Mammary epithelial cell (primary cell): Measurements from ENCODE around the gene ANKRD50.

DNA sequence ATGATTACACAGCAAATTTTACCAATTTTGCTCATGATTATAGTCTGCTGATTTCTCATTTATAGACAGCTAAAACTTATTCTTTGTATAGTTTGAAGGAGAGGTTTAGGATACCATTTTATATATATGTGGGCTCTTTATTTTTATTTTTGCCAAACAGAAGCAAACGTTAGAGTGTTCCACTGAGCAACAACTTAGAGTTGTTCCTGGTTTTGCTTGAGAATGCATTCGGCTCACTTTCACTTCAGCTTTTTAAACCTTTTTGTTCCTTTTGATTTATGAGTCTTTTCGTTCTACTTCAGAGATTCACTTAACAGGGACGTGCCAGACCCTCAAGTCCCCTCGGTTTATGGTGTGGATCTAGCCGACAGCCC lies 415.0 kb downstream of the SPRY1 start:
- CAGE, long polyA plus RNA: no peak
- RRBS: no CpG with 5 or more reads among the region's 6 CpGs

DNA sequence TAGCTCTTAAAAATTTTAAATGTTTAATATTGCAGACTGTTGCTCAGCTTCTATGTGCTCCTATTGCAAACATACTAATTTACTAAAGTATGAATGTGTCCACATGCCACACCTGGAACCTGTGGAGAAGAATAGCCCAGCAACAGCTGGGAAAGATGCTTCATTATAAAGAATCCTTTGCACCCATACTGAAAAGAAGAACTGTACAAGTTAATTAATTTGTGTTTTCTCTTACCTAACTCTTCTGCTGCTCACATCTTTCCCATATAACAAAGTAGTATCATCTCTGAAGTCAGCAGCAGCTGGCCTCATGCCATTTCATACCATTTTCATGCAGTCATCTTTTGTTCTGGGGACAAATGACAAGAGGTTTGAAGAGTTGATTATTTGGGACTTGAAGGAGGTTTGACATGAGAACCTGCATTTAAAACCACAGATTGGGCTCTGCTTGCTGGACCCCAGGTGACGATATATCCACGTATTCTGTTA lies 430.2 kb downstream of the SPRY1 start:
- CAGE, long polyA plus RNA: no peak
- RRBS: no CpG with 5 or more reads among the region's 2 CpGs

DNA sequence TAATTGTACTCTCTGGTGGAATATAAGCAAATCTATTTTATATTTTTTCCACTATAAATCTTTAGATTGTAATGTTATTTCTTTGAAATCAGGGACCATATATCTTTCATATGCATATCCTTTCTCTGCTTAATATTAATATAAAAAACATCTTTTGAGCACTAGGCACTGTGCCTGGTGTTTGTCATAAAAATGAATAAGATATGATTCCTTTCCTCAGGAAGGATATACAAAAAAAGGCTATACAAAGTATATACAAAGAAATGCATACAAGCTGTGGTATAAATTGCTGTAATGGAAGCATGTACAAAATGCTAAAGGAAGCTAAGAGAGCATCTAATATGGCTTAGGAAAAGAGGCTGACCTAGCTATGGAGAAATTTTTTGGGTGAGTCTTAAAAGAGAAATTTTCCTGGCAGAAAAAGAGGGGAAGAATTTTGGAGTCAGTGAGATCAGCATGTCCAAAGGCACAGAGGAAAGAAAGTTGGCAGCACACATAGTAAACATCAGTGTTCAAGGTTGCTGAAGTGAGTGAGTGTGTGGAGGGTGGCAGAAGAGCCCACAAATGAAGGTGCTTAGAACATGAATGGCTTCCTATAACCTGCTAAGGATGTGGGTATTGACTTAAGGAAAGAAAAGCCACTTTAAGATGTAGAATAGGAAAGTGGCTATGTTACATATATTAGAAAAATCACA lies 500.0 kb downstream of the SPRY1 start:
- CAGE, long polyA plus RNA: no peak

DNA sequence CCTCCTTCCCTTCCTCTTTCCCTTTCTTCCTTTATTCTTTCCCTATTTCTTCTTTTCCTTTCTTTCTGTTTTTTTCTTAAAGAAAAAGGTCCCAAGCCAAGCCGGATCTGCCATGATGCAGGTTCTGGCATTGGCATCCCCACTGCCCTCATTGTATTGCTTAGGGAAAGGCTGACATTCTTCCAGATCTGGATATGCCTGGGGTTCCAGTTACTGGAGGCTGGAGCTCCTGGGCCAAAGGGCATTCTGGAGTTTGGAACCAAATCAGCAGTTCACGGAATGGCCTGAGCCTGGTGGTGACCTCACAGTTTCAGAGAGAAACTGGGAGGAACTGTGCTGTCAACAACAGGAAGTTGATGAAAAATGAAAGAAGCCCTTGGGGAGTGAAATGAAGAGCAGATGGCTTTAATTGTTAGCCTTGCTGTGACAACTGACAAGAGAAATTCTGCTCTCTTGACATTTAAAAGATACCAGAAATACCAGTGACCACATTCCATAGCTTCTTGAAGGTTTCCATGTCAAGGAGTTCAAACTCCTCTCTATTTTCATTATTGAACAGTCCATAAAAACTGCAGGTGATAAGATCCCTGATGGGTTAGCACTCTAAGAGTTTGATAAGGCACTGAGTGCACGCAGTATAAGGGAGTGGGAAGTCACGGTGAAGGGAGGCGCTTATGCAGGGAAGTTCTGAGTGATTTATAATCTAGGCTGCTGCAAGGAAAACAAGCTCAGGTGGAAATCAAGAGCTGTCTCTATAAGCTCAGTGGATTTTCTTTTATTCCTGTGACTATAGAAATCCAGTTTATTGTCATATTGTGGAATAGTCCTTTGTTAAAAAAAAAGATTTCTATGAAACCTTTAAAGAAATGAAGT lies 622.3 kb downstream of the SPRY1 start:
- CAGE, long polyA plus RNA: no peak
- RRBS: no CpG with 5 or more reads among the region's 5 CpGs

DNA sequence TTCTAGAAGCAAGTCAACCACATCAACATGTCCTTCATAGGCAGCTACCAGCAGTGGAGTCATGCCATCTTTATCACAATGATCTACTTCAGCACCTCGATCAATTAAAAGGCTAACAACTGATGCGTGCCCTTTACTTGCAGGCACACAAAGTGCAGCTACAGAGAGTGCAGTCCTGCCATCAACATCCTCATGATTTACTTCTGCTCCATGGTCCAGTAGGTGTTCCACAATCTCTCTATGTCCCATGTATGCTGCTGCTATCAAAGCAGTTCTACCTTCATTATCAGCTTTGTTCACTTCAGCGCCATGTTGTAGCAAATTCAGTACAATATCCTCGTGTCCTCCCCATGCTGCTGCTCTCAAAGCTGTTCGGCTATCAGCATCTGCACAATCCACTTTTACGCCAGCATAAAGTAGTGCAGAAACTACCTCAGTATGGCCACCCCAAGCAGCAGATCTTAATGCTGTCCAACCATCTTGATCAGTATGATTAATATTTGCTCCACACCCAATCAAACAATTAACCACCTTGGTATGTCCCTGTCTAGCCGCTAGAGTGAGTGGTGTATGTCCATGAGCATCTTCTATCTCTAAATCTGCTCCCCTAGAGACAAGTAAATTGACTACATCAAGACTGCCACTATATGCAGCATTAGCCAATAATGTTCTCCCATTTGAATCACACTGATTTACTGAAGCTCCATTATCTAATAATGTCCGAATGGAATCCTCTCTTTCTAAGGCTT lies 41.4 kb downstream of the ANKRD50 start:
- CAGE, long polyA plus RNA: no peak
- RRBS: no CpG with 5 or more reads among the region's 8 CpGs

DNA sequence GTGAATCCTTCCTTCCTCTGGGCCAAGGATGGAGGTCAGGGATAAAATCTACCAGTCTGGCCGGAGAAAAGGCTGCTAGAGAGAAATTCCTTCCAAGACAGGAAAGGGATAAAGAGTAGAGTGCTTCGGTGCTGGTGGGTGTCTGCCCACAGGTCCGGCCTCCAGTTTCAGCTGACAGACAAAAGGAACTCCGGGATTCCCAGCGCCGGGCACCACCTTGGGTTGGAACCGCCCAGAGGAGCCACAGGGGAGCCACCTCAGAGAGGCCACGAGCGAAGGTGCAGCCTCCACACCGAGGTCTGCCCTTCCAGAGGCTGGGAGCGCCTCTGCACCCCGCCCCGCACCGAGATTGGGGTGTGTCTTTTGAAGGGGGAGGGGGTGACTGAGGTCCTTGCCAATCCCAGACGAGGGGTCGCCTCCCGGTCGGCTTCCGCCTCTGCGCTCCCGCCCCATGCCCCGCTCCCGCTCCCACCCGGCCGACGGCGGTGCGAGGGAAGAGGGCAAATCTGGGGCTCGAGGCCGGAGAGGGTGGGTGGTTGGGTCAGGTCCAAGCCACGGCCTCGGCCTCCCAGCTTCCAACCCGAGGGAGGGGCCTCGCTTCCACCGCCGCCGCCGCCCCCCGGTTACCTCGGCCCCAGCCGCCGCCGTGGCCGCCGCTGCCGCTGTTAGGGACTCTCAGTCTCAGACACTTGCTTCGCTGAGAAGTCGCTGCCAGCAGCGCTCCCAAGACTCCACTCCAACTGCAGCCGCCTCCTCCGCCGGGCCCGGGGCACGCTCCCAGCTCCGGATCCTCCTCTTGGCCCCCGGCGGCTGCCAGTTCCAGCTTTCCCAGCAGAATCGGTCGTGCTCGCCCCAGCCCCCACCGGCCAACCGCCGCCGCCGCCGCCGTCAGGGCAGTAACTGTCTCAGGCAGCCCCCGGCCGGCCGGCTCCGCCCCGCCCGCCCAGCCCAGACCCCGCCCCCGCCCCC lies at the start of gene ANKRD50:
Gene ANKRD50 (minus strand): TSS at position 902 of the 969 bp plus-strand sequence.
- CAGE, long polyA plus RNA: no peak
- RRBS: under 1% methylated on average over 42 of the region's 75 CpGs

- CAGE, long polyA plus RNA: no peak
- RRBS: no CpG with 5 or more reads among the region's 1 CpG
These were observed 85.7 kb upstream of the FAT4 start for GRCh38 chr4:125229112-125229311.

DNA sequence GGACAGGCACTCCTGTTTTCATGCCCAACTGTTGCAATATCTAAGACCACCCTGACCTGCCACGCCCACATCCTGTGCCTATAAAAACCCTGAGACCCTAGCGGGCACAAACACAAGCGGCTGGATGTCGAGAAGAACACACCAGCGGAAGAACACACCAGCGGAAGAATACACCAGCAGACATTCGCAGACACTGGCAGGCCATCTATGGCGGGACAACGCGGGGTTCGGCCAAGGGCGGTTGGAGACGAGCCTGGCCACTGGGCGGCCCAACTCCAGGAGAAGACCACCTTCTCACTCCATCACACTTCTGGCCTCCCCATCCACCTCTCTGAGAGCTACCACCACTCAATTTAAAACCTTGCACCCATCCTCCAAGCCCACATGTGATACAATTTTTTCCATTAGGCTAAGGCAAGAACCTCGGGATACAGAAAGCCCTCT lies 361.4 kb downstream of the FAT4 start:
- CAGE, long polyA plus RNA: no peak
- RRBS: no CpG with 5 or more reads among the region's 15 CpGs

DNA sequence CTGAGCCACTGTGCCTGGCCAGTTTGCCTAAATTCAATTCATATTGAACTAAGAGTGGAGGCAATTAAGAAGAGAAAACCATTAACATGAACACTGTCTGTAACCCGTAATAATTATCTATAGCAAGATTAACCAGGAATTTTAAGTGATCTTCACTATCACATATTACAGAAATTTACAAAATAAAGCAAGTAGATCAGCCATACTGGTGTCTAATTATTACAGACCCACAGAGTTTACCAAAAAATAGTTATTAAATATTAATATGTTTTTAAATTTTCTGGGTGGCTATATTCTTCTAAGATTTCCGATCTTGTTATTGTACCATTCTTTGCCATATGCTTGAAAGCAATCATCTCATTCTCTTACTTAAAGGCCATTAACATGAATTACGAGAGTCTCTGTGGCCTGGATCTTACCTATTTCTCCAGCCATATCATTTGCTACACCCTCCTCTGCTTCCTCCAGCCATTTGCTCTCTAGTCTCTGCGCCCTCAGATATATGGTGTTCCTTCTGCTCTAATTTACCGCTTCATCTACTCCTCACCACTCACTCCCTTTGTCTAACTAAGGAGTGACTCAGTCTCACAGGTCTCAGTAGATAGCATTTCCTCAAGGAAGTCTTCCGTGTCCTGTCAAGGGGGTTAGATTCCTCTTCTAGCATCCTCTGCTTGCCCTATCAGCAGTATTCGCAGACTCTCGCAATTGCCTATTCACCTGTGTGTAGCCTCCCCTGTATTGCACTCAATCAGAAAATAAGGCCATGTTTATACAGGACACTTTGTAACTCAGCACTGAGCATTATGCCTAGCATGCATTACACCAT lies 892.2 kb upstream of the INTU start:
- CAGE, long polyA plus RNA: no peak
- RRBS: no CpG with 5 or more reads among the region's 8 CpGs

DNA sequence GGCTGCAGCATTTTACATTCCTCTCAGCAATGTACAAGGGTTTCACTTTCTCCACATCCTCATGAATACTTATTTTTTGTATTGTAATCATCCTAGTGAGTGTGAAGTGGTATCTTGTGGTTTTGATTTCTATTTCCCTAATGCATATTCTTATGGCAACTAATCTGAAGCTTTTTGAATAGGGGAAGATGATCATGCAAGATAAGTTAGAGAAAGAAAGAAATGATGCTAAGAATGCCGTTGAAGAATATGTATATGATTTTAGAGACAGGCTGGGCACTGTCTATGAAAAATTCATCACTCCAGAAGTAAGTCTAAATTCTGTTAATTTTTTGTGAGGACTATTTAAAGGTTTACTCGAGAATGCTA lies 40.4 kb downstream of the HSPA4L start:
- CAGE, long polyA plus RNA: no peak
- RRBS: no CpG with 5 or more reads among the region's 2 CpGs

DNA sequence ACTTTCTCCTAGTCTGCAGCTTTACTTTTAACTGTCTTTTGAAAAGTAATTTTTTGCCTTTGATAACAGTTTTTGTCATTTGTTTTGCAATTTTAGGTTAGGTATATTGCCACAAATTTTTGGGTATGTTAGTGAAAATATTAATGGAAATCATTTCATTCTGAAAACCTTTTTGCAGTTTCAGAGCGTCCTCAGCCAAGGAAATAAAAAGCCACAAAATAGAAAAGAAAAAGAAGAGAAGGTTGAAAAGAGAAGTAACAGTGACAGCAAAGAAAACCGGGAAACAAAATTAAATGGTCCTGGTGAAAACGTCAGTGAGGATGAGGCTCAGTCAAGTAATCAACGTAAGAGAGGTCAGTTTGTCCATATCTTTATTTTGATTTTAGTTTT lies 16.5 kb downstream of the LARP1B start:
- CAGE, long polyA plus RNA: no peak
- RRBS: no CpG with 5 or more reads among the region's 4 CpGs

- CAGE, long polyA plus RNA: no peak
- RRBS: no CpG with 5 or more reads among the region's 7 CpGs
These were observed 140.3 kb upstream of the PGRMC2 start for GRCh38 chr4:128427792-128428408.

GRCh38 chr4:128529049-128529456 lies 241.4 kb upstream of the PGRMC2 start:
- CAGE, long polyA plus RNA: no peak
- RRBS: no CpG with 5 or more reads among the region's 3 CpGs

- CAGE, long polyA plus RNA: no peak
- RRBS: no CpG with 5 or more reads among the region's 1 CpG
These were observed 253.2 kb upstream of the JADE1 start for GRCh38 chr4:128556435-128556661.

GRCh38 chr4:128569449-128569859 lies 240.0 kb upstream of the JADE1 start:
- CAGE, long polyA plus RNA: no peak
- RRBS: no CpG with 5 or more reads among the region's 1 CpG

- CAGE, long polyA plus RNA: no peak
- RRBS: 100% methylated on average over 2 of the region's 8 CpGs
These were observed 72.4 kb upstream of the JADE1 start for GRCh38 chr4:128737146-128737473.

GRCh38 chr4:128916583-128917430 lies 107.3 kb downstream of the JADE1 start:
- CAGE, long polyA plus RNA: no peak
- RRBS: no CpG with 5 or more reads among the region's 9 CpGs

DNA sequence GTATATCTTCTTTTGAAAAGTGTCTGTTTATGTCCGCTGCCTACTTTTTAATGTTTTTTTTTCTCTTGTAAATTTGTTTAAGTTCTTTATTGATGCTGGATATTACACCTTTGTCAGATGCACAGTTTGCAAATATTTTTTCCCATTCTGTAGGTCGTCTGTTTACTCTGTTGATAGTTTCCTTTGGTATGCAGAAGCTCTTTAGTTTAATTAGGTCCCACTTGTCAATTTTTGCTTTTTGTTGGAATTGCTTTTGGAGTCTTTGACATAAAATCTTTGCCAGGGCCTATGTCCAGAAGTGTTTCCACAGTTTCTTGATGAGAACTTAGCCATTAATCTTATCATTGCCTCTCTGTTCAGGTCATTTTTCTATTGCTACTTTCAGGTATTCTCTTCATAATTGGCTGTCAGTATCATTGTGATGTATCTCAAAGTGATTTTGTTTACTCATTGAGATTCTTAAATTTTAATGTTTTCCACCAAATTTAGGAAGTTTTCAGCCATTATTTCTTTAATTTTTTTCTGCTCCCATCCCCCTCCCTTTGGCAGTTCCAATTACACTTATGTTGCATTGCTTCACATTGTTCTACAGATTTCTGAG lies 125.6 kb downstream of the SCLT1 start:
- CAGE, long polyA plus RNA: no peak
- RRBS: no CpG with 5 or more reads among the region's 2 CpGs

DNA sequence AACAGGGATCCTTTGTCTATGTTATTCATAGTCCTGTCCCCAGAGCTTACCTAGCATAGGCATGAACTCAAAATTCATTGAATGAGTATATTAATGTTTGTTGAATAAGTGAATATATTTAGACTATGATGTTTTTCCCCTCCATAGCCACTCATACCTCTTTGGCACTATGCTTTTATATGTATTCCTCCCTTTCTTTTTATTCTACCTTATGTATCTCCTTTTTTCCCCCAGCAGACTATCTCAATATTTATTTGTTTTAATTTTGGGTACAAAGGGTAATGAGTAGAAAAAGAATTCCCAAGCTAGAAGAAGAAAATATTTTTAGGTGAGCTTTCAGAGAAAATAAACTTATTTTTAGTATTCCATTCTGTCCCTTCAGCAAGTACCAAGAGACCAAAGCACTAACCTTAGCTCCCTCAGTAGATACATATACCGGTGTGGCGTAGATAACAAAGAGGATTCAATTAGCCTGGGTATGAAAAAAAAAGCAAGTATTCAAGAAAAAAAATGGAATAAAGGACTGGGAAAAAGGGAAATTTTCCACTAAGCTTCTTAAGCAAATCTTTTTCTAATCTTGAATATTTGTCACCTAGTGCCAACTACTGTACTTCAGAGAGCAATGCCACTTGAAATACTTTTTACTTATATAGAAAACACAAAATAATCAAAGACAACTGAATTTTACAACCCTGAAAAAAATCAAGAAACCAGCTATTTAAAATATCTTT lies 17.0 kb downstream of the SCLT1 start:
- CAGE, long polyA plus RNA: no peak
- RRBS: no CpG with 5 or more reads among the region's 2 CpGs

- CAGE, long polyA plus RNA: no peak
- RRBS: no CpG with 5 or more reads among the region's 1 CpG
These were observed 977.2 kb downstream of the C4orf33 start for GRCh38 chr4:130073199-130073580.